Osteoblast (primary cell): ENCODE data around the genes NSMCE1, IL21R, GTF3C1 and GSG1L.

DNA sequence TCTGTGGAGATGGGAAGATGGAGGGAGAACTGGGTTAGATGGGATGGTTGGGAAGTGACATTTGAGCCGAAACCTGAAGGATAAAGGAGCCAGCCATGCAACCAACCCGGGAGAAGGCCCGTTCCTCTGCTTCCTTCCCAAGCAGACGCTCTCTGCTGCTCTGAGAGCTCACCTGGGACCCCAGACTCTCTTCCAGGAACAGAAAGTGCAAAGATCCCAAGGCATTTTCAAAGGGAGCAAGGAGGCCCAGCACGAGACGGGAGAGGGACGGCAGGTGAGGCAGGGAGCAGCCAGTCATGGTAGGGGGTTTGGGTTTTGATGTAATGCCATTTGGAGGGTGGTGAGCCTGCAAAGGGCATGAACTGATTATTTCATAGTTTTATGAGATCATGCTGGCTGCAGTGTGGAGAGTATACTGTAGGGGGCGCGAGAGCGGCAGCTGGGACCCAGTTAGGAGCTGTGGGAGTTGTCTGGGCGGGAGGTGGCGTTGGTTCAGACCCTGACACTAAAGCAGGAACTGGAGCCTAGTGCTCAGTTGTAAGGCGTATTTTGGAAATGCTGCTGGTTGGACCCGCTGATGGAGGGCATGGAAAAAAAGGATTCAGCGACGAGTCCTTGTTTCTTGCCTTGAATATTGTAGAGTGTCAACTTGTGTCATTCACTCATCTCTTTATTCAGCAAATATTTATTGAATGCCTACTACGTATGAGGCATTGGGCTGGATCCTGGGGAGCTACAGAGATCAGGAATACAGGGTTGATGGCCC, 23.9 kb upstream of the KDM8 start:
- CAGE, long polyA plus RNA: no peak
- RRBS: no CpG with 5 or more reads among the region's 17 CpGs

DNA sequence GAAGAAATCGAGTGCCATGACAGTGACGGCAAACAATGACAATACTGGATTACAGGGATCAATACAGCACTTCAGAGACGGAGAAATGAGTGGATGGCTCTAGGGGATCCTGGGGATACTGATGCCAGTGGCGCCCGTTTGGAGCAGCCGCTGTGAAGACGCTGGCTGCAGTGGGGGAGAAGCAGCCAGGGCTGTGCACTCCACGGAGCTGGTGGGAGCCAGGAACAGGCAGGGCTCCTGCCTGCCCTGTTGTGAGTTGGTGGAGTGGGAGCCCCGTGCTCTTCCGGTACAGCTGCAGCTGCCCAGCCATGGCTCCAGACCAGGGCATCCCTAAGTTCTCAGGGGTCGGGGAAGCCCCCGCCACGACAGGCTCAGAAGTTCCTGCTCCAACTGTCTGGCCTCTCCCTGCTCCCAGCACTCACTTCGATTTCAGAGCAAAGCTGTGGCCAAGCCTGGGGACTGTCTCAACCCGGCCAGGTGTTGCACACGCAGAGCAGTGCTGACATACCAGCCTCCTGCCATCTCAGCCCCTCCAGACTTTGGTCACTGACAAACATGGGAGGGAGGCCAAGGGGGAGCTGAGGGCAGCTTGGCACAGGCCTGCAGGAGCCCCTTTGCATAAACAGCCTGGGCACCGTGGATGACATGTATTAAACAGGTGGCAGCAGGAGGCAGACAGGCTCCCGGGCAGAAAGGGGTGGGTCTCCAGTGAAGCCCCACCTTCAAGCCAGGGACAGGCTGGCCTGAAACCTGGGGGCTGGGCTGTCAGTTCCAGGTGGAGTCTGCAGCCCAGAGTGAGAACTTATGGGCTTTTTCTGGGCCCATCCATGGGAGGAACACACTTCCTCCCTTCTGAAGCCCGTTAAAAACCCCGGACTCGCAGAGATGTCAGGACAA, 13.9 kb upstream of the KDM8 start:
- CAGE, long polyA plus RNA: no peak
- RRBS: no CpG with 5 or more reads among the region's 21 CpGs

- CAGE, long polyA plus RNA: no peak
- RRBS: no CpG with 5 or more reads among the region's 16 CpGs
Measured at GRCh38 chr16:27238026-27238669, 30.4 kb downstream of the NSMCE1 start.

DNA sequence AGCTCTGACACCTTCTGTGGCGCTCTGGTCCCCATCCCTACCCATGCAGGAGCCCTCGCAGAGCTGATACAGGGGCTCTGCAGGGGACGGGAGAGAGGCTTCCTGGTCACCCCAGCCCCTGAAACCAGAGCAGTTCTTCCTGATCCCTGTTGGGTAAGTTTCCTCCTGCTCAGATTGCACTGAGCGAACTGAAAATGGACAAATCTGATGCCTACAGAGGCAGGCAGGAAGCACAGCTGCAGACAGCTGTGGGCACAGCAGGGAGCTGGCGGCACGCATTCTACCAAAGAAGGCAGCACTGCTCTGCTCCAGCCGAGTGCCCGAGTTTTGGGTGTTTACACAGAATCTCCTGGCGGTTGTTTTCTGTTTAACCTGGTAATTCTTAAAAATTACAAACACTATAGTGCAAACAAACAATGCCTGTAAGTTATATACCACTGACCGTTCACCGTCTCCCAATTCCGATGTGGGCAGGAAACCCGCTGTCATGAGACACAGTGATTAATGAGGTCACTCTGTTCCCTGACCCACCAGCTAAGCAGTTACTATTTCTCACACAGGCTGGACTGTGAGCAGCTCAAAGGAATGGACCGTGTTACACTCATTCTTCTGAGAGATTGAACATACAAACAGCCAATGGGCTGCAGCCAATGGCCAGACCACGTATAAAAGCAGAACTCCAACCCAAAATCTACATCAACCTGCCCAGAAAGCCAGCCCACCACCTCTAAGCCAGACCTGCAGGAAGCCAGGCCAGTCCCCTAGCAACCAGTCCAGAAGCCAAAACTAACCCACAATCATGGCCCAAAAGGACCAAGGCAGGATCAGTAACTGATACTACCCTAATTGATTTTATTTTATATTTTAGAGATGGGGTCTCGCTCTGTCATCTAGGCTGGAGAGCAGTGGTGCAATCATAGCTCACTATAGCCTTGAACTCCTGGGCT, 25.5 kb downstream of the NSMCE1 start:
- CAGE, long polyA plus RNA: no peak
- RRBS: no CpG with 5 or more reads among the region's 16 CpGs

GRCh38 chr16:27245121-27245664, 23.4 kb downstream of the NSMCE1 start:
- CAGE, long polyA plus RNA: no peak
- RRBS: no CpG with 5 or more reads among the region's 7 CpGs

- CAGE, long polyA plus RNA: no peak
- RRBS: no CpG with 5 or more reads among the region's 7 CpGs
Measured at GRCh38 chr16:27264104-27264590, 4.4 kb downstream of the NSMCE1 start.

DNA sequence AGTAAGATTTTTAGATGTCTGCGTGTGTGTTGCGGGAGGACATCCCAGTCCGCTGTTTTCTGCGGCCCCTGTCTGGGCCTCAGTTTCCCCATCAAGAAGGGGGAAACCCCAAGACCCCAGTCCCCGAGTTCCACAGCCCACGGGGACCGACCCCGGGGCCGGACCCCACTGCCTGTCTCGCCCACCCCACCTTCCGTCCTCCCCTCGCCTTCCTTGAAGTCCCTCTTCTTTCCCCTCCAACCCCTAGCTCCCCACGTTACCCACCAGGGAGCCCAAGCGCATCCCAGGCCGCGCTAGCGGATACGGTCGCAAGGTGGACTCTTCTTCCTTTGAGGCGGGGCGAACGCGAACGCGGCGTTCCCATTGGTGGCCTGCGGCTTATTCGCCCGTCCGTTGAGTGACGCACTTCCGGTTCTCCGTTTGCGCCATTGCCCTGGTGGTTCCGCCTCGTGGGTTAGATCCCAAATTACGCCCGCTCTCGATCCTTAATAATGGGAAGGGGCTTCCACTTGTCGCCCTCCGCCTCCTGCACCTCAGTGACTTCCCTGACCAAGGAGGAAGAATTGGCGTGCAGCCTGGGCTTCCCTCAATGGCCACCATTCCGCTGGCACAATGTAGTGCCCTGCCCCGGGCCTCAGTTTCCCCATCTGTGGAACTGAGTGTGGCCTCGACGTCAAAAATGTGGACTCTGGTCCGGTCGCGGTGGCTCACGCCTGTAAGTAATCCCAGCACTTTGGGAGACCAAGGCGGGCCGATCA, at the start of gene NSMCE1:
Gene NSMCE1 (minus strand): TSS at position 331 of the 758 bp plus-strand sequence.
- CAGE, long polyA plus RNA: start-site peak on the minus strand centred at position 305 of the sequence, 26 bp wide, 277 and 162 reads in 2 replicates
- RRBS: 5% methylated on average over 4 of the region's 52 CpGs

DNA sequence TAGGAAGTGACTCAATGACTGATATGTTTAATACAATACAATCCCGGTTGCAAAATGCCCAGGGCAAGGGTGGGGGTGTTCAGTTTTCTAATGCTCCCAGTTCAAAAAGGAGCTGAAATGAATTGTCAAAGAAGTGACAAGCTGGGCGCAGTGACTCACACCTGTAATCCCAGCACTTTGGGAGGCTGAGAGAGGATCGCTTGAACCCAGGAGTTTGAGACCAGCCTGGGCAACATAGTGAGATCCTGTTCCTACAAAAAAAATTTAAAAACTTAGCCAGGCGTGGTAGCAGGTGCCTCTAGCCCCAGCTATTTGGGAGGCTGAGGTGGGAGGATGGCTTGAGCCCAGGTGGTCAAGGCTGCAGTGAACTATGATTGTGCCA, 2.2 kb downstream of the IL4R start:
- CAGE, long polyA plus RNA: no peak
- RRBS: 7% methylated on average over 1 of the region's 4 CpGs

DNA sequence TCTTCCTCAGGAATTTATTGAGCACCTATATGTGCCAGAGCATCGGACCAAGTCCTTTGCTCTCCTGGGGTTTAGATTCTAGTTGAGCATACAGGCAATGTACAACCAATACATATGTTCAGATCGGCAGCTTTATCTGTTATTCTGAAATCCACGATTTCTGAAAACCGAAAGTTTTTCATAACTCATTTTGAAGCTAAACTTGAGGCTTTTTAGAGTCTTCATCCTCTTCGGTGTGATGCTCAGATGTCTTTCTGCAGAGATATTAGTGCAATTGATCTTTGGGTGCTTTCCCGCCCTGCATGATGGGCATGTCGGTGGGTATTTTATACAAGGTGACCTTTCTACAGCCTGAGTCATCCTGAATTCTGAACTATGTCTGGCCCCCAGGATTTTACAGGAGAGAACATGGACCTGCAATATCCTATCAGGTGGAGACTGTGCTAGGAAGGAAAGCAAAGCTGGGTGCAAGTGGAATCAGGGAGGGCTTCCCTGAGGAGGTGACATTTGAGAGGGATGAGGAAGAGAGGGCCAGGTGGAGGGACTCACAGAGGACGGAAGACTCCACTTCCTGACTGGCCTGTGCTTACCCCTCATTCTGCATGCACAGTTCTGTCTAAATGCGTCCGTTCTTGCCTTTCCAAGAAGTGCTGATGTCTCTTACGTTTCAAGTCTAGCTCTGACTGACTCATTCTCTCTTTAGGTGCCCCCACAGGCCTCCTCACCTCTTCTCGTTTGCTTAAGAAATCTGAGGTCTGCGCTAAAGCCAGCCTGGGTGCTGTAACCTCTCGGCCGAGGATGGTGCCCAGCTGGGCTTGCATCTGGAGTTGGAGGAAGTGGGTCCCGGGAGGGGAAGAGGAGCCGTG, 4.4 kb downstream of the IL4R start:
- CAGE, long polyA plus RNA: no peak
- RRBS: no CpG with 5 or more reads among the region's 17 CpGs

- CAGE, long polyA plus RNA: no peak
- RRBS: no CpG with 5 or more reads among the region's 23 CpGs
Measured at GRCh38 chr16:27401864-27402759, at the start of gene IL21R. TSS of gene IL21R (plus strand) at chr16:27402174.

GRCh38 chr16:27402760-27403250, 831 bp downstream of the IL21R start:
- CAGE, long polyA plus RNA: no peak
- RRBS: no CpG with 5 or more reads among the region's 15 CpGs

DNA sequence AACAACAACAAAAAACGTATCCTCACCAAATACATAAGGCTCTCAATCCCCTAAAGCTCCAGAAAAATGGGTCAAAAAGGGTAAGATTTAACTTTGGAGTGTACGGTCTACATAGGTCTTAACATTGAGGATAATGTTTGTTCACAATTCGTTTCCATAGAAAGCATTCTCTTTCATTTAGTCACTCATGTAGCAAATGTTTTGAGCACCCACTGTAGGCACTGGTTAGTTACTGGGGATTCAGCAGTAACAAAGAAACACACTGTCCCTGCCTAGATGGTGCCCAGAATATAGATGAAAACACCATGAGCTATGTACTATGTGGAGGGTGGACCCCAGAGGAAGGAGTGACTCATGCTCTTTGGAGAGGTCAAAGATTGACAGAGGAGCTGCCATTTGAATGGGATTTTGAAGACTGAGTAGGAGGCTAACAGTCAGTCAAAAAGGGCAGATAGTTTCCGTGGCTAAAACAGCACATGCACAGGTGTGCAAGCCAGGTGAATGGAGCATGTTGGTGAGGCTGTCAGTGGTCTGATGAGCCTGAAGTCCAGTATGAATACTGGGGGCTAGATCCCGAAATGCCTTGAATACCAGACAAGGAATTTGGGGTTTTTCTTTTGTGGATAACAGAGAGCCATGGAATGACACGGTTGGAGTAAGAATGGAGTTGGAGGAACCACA, 6.0 kb downstream of the IL21R start:
- CAGE, long polyA plus RNA: no peak
- RRBS: no CpG with 5 or more reads among the region's 6 CpGs

GRCh38 chr16:27521998-27522772, 27.5 kb downstream of the GTF3C1 start:
- CAGE, long polyA plus RNA: no peak
- RRBS: no CpG with 5 or more reads among the region's 6 CpGs

- CAGE, long polyA plus RNA: no peak
- RRBS: 2% methylated on average over 52 of the region's 74 CpGs
Measured at GRCh38 chr16:27549261-27550251, at the start of gene GTF3C1. TSS of gene GTF3C1 (minus strand) at chr16:27549913.

DNA sequence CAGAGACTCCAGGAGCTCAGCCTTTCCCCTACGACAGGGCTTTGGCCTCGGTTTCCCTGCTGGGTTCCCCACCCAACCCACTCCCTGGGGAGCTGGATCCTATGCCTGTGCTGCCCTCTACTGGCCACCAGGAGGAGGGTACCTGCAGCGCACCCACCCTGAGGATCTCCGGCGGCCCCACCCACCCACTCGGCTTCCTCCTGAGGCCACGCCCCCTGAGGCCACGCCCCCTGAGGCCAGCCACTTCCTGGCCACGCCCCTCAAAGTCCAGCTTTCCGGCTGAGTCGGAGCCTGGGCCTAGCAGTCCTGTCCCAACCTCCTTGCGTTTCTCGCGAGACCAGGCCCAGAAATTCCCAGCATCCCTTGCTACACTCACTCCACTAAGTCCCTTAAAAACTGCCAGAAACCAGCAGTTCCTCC, 195.9 kb downstream of the GSG1L start:
- CAGE, long polyA plus RNA: no peak
- RRBS: 6% methylated on average over 5 of the region's 14 CpGs

DNA sequence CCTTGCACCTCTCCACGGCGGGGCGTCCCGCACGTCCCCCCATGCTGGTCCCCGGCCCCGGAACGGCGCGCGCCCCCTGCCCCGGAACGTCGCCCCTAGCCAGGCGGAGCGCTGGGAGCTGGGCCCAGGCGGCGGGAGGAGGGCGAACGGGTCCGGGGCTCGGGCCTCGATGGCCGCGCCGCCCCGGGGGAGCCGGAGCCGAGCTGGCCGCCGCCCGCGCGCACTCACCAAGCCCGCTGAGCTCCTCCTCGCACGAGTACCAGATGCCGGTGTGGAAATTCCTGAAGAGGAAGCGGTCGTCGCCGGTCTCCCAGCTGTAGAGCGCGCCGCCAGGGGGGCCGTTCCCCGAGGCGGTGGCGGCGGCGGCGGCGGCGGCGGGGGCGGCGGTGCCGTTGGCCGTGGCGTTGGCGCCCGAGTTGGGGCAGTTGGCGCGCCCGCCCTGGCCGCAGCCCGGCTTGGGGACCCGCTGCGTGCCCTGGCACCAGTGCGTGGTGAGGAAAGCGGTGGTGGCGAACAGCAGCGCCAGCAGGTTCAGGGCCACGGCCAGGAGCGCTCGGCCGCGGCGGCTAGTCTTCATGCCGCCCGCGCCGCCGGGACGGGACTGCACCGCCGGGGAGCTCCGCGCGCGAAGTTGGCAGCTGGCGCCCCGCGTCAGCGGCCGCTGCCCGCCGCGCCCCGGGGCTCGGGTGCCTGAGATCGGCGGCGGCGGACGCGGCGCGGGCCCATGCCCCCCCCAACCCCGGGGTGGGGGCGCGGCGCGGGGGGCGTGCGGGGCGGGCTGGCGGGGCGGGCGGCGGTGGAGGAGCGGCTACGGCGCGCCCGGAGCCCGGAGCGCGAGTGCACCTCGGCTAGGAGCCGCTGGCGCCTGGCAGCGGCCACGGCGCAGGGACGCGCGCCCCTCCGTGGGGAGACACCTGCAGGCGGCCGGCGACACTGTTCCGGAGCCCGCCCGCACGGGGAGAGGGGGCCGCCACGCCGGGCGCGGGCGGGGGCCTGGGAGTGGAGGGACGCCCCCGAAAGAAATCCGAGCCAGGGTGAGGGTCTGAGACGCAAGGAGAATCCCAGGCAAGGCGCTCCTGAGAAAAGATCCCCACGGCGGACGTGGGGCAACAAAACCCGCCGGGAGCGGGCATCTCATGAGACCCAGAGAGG, at the start of gene GSG1L:
Gene GSG1L (minus strand): TSS at position 867 of the 1,152 bp plus-strand sequence.
- CAGE, long polyA plus RNA: no peak
- RRBS: 2% methylated on average over 70 of the region's 163 CpGs

DNA sequence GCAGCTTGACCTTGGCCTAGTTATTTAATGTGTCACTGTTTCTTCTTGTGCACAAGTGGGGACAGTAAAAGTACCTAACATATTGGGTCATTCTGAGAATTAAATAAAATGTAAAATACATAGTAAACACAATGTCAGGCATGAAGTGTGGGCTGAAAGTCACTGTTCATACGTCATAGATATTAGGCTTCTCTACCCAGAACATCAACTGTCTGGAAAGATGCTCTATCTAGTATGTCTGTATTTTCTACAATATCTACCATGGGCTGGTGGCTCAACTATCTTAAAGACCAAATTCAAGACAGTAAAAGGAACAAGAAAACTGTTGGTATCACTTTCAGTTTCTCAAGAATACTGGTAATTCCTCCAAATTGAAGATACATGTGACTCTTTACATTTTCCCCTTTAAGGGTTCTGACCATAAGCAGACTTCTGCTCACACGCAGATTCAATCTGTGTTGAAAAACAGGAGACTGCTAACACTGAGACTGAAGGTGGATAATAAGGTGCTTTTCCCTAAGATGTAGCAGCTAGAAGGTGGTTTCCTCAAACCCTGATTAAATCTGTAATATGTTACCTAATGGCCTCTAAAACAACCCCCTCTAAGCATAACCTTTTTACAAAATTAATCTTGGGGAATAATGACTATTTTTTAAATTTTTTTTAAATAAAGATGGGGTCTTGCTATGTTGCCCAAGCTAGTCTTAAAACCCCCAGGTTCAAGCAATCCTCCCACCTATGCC, 24.1 kb downstream of the XPO6 start:
- CAGE, long polyA plus RNA: no peak
- RRBS: no CpG with 5 or more reads among the region's 2 CpGs

- CAGE, long polyA plus RNA: no peak
- RRBS: no CpG with 5 or more reads among the region's 8 CpGs
Measured at GRCh38 chr16:28203358-28204573, 8.0 kb downstream of the XPO6 start.

DNA sequence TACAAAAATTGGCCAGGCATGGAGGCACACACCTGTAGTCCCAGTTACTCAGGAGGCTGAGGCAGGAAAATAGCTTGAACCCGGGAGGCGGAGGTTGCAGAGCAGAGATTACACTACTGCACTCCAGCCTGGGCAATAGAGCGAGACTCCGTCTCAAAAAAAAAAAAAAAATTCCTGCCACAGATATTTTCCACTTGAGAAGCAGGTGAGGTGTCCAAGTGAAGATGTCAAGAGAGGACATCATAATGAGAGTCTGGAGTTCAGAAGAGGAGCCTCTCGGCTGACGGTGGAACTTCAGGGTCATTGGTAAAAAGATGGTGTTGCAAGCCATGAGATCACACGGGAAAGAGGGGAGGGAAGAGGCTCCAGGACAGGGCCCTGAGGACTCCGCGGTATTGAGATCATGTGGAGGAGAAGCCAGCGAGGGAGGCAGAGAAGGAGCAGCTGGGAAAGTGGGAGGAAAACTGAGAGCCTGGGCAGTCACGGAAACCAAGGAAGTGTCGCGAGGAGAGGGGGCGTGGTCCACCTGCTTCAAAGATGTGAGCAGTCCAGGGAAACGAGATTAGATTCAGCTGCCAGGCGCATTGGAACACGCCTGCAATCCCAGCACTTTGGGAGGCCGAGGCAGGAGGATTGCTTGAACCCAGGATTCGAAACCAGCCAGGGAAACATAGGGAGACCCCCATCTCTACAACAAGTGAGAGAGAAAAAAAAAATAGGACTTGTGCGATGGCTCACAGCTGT, 27.7 kb upstream of the SBK1 start:
- CAGE, long polyA plus RNA: no peak
- RRBS: no CpG with 5 or more reads among the region's 20 CpGs

DNA sequence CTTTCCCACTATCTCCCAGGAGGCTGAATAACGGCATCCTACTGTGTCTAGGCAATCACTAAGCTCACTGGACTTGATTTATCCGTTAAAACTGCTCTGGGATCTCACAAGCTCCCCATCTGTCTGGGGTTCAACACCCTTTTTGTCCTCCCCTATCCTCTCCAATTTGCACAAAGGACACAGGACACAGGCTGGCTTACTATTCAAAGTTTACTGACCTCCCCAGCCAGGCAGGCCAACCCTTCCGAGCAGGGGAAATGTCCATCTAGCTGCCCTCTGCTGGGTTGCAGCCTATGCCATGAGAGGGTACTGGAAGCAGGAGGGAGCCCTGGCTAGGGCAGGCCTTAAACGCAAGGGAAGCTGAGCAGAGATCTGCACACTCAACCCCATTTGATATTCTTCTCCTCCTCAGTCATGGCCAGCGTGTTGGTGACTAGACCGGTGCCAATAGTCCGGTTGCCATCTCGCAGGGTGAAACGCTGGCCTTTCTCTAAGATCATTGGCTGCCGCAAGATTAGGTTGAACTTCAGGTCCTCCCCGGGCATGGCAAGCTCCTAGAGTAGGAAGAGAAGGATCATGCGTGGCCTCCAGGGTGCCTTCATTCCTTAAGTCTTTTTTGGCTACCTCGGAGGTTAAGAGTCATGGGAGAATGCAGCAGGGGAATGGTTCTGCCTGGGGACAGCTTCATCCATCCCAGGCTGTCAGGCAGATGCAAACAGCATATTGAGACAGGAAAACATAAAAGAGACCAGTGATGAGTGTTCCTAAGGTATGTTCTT, 3.4 kb downstream of the TUFM start:
- CAGE, long polyA plus RNA: no peak
- RRBS: 90% methylated on average over 3 of the region's 13 CpGs